NALM6 (cell line): Measurements from ENCODE around the genes SERPINA1, SERPINA12, CLMN and TCL1A.

- PRO-cap: no peak
Measured at GRCh38 chr14:94387013-94387798, 1.2 kb downstream of the SERPINA1 start.

- PRO-cap: no peak
Measured at GRCh38 chr14:94387886-94389323, at the start of gene SERPINA1. Gene SERPINA1 (minus strand): TSS chr14:94388602.

GRCh38 chr14:94451052-94451616 lies 1.5 kb downstream of the SERPINA11 start:
- PRO-cap: no peak

DNA sequence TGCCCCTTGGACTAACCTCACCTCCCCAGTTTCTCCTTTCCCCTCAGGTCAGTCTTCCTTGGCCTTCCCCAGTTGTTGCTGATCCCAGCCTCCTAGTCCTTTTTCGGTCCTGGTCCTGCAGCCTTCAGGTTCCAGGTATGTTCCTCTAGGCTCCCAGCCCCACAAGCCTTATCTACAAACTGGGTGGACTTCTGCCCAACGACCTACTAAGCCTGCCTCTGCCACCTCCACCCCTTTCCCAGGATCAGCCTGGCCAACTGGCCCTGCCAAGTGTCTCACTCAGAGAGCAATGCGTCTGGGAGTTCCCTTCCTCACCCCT lies at the start of gene SERPINA12:
SERPINA12 (minus strand) TSS at position 144 of the 319 bp plus-strand sequence.
- PRO-cap: no peak

- PRO-cap: no peak
Measured at GRCh38 chr14:94591132-94591655, 10.0 kb downstream of the SERPINA5 start.

- PRO-cap: no peak
Measured at GRCh38 chr14:95103715-95104252, 53.5 kb downstream of the DICER1 start.

DNA sequence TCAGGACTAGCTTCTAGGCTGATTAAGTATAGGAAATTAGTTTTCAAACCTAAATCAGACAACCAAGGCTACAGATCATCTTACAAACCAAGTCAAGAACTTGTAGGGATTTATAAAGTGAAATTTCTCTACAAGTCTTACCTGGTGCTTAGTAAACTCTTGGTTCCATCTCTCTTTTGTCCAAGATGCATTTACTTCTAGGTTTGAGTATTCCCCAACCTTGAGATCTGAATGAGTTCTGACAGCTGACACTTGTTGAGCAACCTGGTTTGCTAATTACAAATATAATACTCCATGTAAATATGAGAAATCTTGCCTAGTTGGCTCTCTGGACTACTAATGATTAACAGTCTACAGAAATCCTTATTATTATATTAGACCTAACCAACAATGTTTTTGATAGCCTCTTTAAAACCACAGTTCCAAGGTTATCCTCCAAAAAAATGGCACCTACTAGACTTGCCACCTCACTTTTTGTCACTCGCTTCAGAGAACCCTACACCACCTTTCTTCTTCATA lies 25.9 kb downstream of the DICER1 start:
- PRO-cap: no peak

- PRO-cap: no peak
Measured at GRCh38 chr14:95217204-95217859, 60.0 kb upstream of the DICER1 start.

DNA sequence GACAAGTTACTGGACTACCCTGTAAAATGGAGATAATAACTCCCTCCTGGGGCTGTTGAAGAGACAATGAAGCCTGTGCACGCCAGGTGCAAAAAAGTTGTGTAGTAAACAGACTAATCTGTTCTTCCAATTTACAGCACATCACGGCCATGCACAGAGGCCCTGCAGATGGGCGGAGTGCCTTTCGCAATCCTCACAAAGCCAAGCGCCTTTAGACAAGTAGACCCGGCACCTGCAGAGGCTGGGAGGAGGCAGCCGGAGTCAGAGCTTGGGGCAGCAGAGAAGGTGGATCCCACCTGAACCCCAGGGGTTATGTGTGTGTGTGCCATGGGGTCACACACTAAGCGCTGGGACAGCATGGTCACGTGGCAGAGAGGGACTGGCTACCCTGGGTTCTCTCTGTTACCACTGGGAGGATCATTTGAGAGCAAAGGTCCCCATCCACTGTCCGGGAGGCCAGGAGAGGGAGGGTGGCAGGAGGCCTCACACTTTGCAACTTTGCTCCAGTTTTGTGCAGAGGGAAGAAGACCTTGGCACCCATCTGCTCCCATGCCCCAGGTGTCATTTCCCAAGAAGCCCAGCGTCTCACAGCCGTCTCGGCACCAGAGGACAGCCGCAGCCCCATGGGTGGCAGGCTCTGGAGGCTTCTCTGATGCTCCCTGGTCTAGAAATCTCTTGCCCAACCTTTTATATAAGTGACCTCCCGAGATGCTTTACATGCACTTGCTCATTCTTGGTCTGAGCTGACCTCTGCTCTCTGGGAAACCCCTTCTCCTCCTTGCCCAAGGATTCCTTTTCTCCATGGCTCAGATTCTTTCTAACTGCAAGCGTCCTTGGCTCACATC lies 80.0 kb upstream of the DICER1 start:
- PRO-cap: no peak

GRCh38 chr14:95255560-95255907 lies 64.2 kb downstream of the CLMN start:
- PRO-cap: no peak

- PRO-cap: no peak
Measured at GRCh38 chr14:95256029-95256620, 63.6 kb downstream of the CLMN start.

- PRO-cap: bidirectional peak, plus-strand start at chr14:95320173, minus-strand start at chr14:95319854
Measured at GRCh38 chr14:95319685-95320573, at the start of gene CLMN. Gene CLMN (minus strand): TSS chr14:95319908.

DNA sequence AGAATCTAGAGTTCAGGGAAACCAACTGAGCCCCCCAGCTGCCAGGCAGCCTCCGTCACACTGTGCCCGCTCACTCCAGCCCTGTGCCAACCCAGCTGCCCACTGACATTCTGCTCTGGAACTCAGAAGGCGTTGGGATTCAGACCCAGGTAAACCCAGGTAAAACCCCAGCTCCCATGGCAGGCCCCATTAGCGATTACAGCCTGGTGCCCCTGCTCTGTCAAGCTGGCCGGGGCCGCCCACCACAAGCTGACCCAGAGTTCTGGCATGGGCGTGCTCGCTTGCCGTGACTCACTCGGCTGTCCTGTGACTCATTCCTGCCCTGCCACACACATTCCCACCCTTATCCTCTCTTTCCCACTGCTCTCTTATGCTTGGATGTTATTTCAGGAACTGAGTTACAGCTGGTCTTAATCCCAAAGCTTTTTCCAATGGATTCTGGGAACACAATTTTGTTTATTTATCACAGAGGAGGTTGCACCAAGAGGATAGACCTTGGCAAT lies 33.3 kb downstream of the SYNE3 start:
- PRO-cap: no peak

- PRO-cap: bidirectional peak, plus-strand start at chr14:95696153, minus-strand start at chr14:95695984; bidirectional peak, plus-strand start at chr14:95696348, minus-strand start at chr14:95696301
Measured at GRCh38 chr14:95695894-95696526, 9.8 kb downstream of the TCL1B start.

GRCh38 chr14:95713795-95714674 lies at the start of gene TCL1A:
Gene TCL1A (minus strand): TSS chr14:95714125.
- PRO-cap: bidirectional peak, plus-strand start at chr14:95714262, minus-strand start at chr14:95714121

DNA sequence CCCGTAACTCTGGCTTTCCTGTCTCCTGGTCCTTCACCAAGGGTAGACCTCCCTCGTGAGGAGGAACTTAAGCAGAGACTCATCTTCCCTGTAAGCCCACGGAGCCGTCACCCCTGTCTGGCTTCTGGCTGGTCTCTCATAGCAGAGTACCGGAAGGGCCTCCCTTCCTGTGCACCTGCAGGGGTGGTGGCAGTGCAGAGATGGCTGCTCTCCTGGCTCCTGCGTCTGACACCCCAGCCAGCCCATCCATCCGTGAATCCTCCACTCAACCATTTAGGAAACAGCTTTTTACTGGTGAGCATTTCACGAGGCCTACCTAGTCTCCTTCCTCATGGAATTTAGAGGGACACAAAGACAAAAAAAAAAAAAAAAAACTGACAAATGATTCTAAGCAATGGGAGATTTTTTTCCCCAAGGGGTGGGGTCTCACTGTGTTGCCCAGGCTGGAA lies 149.5 kb upstream of the C14orf132 start:
- PRO-cap: unidirectional peak, minus-strand start at position 119 of the sequence

- PRO-cap: no peak
Measured at GRCh38 chr14:96357312-96357890, 5.7 kb downstream of the ATG2B start.

DNA sequence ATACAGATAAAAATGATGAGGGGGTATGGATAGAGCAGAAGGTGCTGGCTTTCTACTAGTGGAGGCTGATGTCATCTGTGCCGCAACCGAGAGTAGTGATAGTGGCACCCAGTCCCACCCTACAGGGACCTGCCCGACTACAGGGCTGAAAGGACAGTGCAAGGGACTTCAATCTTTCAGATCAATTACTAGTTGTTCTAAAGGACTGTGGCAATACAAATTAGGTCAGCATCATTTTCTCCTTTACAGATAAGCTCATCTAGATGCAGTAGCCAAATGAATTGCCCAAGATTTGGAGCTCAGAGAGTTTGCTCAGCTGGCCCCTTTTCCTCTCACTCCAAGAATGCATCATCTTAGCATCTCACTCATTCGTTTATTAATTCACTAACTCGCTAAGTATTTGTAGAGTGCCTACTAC lies 806.1 kb downstream of the VRK1 start:
- PRO-cap: no peak

DNA sequence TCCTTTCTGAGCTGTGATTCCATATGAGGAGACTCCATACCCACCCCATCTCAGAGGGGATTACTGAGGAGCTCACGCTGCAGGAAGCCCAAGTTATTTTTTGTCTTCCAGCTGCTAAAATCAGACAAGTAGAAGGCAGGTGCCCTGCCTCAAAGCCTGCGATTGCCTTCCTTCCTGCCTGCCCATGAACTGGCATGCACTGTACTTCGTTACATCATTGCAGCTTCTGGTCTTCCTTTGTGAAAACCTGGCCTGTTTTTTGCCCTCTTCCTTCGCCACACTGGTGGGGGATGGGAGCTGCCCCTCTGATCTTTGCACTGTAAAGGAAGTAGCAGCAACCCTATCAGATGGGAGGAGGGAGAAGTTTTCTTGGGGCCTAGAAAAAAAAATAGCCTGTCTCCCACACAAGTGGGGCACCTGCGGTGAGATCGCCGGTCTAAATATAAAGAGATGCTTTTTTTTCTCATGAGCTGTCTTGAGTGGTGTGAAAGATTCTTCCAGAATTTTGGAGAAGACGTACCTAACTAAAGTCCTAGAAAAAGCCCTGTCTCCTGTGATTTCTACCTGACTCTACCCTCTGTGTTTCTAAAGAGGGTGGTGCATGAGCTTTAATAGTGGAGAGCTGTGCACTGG lies 1098.6 kb downstream of the BCL11B start:
- PRO-cap: no peak

GRCh38 chr14:98273169-98273611 lies 998.8 kb downstream of the BCL11B start:
- PRO-cap: no peak